Gallbladder (tissue), 1 donor: ENCODE data around the genes TECPR2, ANKRD9 and TNFAIP2.

- PRO-cap = no peak
These were observed 12.5 kb downstream of the MOK start for GRCh38 chr14:102292556-102292755.

GRCh38 chr14:102353128-102353525 lies 9.6 kb downstream of the CINP start:
- PRO-cap = no peak

DNA sequence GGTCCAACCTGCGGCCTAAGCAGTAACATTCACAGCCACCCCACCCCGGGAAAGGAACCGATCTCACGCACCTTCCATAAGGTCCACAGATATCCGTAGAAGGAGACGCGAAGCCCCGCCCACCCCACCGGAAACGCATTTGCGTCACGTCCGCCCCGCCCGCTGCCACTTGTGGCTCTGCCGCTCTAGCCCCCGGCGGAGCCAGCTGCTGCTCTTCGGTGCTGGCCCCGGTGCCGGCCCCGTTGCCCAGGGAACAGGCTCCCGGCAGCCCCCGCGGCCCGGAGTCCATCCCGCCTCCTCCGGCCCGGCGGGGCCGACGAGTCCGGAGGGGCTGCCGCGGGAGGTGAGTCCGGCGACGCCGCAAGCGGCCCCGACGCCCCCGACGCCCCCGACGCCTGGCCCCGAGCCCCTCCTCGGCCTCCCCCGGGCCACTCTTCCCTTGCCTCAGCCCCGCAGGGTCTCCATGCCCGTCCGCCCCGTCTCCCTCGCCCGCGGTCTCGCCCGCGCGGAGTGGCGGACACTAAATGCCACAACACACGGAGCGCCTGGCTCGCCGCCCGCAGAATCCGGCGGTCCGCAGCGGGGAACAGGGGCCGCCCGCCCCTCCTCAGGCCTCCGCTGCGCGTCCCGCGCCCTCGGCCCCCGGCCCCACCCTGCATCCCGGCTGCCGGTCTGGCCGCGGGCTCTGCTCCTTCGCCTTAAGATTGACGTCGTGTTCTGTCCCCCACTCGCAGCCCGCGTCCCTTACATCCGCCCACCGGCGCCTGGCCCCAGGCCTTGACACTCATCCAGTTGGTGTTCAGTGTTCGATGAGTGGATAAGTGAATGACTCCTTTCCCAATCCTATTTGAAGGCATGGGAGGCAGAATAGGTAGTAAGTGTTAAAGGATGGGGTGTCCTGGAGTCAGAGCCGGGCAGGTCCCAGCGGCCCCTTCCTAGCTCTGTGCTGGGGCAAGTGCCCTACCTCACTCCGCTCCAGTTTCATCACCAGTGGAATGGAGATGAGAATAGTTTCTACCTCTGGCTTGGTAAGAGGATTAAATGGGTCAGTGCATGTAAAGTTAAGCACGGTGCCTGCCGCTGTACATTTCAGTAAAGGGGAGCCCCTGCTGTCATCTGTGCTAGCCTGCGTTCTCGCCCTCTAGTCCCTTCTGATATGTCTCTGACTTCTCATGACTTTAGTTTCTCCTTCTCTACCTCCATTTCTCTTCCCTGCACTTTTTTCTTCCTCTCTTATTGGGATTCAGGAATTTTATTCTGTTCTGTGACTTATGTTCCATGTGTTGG lies at the start of gene TECPR2:
Gene TECPR2 (plus strand): TSS at position 168 of the 1,287 bp plus-strand sequence.
- PRO-cap = bidirectional peak, plus-strand start at position 316 of the sequence, minus-strand start at position 65 of the sequence; bidirectional peak, plus-strand start at position 701 of the sequence, minus-strand start at position 674 of the sequence

GRCh38 chr14:102379035-102380137 lies 16.6 kb downstream of the TECPR2 start:
- PRO-cap = no peak

DNA sequence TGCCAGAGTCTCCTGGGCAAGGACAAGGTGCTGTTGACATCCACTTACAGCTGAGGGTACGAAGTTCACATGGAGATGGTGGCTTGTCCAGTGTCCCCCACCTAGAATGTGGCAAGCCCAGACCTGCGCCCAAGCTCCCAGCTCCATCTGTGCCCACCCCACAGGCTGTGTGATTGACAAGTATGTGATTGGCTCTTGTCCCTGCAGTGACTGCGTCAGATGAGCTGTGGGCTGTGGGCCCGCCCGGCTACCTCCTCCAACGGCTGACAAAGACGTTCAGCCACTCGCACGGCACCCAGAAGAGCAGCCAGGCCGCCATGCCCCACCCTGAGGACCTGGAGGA lies 11.7 kb downstream of the ANKRD9 start:
- PRO-cap = no peak

- PRO-cap = no peak
These were observed 11.1 kb downstream of the ANKRD9 start for GRCh38 chr14:102498239-102499024.

GRCh38 chr14:102503631-102504545 lies 5.7 kb downstream of the ANKRD9 start:
- PRO-cap = no peak

DNA sequence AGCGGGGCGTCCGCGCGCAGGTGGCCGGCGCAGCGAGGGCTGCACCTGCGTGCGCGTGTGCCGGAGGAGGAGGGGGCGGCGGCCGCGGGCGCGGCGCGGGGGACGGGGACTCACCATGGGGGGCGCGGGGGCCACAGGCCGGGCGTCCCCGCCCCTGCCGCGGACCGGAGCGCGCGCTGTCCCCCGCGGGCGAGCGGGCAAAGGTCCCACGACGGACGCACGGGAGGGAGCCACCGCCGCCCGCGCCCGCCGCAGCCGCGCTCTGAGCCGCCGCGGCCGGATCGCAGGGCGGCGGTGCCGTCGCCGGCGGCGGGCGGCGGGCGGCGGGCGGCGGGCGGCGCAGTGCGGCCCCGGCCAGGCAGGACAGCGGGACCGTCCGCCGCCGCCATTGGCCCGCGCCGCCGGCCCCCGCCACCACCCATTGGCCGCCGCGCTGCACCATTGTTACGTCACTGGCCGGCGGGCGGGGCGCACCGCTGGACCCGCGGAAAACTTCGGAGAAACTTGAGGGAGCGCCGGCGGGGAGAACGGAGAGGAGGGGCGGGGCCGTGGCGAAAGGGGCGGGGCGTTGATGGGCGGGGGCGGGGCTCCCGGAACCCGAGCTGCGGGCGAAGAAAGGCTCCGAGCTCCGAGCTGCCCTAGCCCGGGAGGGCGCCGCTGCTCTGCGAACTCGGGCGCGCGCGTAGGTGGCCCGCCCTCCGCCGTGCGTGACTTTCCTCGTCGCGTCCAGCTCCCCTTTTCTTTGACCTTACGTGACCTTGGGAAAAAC lies at the start of gene ANKRD9:
Gene ANKRD9 (minus strand): TSS at position 362 of the 769 bp plus-strand sequence.
- PRO-cap = bidirectional peak, plus-strand start at position 641 of the sequence, minus-strand start at position 390 of the sequence

GRCh38 chr14:102523712-102524185 lies 14.2 kb upstream of the ANKRD9 start:
- PRO-cap = no peak

- PRO-cap = no peak
These were observed 27.2 kb upstream of the TRAF3 start for GRCh38 chr14:102750043-102750414.

DNA sequence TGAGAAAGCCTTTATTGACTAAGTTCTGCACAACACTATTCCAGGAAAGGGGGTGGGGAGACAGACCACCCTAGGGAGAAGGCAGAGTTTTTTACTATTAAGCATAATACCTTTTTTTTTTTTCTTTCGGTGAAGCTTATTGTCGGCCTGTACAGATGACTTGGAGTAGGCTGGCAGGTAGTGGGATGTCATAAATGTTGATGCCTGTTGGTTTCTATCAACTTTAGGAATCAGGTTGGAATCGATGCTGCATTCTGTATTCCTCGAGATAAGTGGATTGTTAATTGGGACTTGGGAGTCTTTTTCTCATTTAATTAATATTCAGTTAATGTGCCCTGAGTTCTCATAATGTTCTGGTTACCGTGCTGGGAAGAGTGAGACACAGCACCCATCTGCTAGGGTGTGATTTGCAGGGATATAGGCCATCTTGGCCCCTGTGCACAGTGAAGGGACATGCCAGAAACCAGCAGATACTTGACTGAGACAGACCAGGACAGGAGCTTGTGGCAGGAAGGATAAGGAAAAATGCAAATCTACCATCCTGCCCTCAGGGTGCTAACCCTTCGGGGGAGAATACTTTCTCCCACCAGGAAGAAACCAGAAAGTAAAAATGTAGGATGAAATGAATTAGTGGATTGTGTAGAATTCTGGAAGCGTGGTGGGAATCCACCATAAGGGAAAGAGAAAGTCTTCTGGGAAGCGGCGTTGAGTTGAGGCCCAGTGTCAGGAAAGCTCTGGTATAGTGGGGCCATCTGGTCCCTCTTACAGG lies 3.3 kb downstream of the TRAF3 start:
- PRO-cap = no peak

- PRO-cap = no peak
These were observed 7.2 kb upstream of the AMN start for GRCh38 chr14:102915288-102915602.

- PRO-cap = bidirectional peak, plus-strand start at chr14:102928679, minus-strand start at chr14:102928506
These were observed 6.4 kb downstream of the AMN start for GRCh38 chr14:102928400-102929679.

GRCh38 chr14:102933285-102934075 lies 11.0 kb downstream of the AMN start:
- PRO-cap = no peak

- PRO-cap = bidirectional peak, plus-strand start at chr14:103024123, minus-strand start at chr14:103023959
These were observed 33.6 kb downstream of the CDC42BPB start for GRCh38 chr14:103023675-103024310.

DNA sequence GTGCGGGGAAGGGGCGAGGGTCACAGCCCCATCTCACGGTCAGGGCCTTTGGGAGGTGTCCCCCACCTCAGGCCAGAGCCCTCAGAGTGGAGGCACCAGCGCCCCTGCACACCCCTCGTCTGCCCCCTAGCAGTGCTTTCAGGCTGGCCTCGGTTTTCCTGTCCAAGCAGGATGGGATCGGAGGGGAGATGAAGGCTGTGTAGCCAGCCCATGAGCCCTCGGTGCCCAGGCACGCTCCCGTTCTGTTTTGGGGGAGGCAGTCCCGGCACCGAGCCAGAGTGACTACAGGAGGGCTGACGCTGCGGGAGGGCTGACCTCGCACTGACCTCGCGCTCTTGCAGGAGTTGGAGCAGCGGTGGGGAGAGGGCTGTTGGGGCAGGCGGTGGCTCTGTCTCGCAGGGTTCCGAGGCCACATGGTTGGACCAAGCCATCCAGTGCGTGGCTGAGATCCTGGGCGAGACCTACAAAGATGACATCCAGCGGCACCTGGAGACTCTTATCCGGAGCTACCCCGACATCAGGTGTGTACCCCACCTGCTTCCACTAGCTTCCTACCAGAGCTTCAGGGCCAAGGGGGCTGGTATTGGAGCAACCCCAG lies 13.6 kb downstream of the EXOC3L4 start:
- PRO-cap = no peak

- PRO-cap = bidirectional peak, plus-strand start at chr14:103123461, minus-strand start at chr14:103123314
These were observed at the start of gene TNFAIP2 for GRCh38 chr14:103122517-103123648. Gene TNFAIP2 (plus strand): TSS chr14:103123461.

DNA sequence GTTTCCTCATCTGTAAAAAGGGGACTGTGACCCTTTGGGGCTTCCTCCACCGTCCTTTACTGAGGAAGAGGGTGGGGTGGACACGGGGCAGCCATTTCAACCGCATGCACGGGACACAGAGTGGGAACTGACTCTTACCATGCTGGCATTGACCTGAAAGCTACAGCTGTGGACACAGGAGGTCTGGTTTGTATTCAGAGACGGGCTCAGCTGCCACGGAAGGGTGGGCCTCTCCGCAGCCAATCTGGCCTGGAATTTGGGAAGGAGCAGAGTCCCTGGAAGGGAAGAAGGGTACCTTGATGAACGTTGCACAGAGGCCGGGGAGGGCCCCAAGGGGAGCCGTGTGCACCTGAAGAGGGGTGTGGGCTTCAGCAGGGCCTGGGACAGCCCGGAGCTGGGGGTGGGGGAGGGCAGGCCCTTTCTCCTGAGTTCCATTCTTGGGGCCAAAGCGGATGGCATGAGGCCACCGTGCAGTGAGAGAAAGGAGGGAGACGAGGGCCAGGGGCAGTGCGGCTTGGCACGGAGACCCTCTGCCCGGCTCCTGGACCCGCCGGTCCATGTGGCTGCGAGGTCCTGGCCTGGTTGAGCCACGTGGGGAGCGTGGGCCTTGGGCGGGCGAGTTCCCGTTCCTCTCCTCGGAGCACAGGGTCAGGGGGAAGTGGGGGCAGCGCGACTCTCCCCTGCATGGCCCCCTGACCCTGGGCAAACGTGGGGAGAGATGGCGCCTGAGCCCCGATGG lies 14.6 kb downstream of the TNFAIP2 start:
- PRO-cap = unidirectional peak, plus-strand start at position 480 of the sequence

- PRO-cap = no peak
These were observed 63.1 kb downstream of the TNFAIP2 start for GRCh38 chr14:103186304-103186895.

GRCh38 chr14:103220568-103221200 lies 97.4 kb downstream of the TNFAIP2 start:
- PRO-cap = bidirectional peak, plus-strand start at chr14:103220722, minus-strand start at chr14:103220787